ENCODE data around the genes TMEM52 and SKI.

DNA sequence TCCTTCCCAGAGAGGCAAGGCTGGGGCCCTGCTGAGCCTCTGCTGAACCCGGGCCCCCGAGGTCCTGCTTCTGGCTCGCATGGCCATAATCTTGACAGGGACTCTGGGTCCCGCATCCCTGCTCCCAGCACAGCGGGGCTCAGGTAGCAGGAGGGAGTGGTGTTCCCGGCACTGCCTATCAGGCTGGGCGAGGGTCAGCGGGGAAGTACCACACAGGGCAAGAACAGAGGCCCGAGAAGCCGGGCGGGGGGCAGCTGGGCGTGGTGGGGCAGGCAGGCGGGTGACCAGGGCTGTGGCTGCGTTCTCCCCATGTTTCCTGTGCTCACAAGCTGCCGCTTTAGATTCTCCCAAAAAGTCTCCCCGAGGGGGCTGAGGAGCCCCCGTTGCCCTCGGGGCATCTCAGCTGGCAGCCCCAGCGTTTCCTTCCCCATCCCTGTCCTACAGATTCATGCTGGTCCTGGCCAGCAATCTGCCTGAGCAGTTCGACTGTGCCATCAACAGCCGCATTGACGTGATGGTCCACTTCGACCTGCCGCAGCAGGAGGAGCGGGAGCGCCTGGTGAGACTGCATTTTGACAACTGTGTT, 18.3 kb downstream of the ATAD3B start:
- CAGE, long polyA plus RNA, result no peak
- RRBS, result no CpG with 5 or more reads among the region's 26 CpGs

- CAGE, long polyA plus RNA, result no peak
- RRBS, result no CpG with 5 or more reads among the region's 15 CpGs
Measured at GRCh38 chr1:1597297-1597905, 2.5 kb downstream of the FNDC10 start.

- CAGE, long polyA plus RNA, result no peak
- RRBS, result 1% methylated on average over 80 of the region's 137 CpGs
Measured at GRCh38 chr1:1615623-1616640, 632 bp downstream of the MIB2 start.

- CAGE, long polyA plus RNA, result no peak
- RRBS, result 10% methylated on average over 4 of the region's 10 CpGs
Measured at GRCh38 chr1:1629876-1630155, 2.2 kb upstream of the MMP23B start.

- CAGE, long polyA plus RNA, result no peak
- RRBS, result 12% methylated on average over 8 of the region's 45 CpGs
Measured at GRCh38 chr1:1782338-1783499, 4.4 kb upstream of the NADK start.

DNA sequence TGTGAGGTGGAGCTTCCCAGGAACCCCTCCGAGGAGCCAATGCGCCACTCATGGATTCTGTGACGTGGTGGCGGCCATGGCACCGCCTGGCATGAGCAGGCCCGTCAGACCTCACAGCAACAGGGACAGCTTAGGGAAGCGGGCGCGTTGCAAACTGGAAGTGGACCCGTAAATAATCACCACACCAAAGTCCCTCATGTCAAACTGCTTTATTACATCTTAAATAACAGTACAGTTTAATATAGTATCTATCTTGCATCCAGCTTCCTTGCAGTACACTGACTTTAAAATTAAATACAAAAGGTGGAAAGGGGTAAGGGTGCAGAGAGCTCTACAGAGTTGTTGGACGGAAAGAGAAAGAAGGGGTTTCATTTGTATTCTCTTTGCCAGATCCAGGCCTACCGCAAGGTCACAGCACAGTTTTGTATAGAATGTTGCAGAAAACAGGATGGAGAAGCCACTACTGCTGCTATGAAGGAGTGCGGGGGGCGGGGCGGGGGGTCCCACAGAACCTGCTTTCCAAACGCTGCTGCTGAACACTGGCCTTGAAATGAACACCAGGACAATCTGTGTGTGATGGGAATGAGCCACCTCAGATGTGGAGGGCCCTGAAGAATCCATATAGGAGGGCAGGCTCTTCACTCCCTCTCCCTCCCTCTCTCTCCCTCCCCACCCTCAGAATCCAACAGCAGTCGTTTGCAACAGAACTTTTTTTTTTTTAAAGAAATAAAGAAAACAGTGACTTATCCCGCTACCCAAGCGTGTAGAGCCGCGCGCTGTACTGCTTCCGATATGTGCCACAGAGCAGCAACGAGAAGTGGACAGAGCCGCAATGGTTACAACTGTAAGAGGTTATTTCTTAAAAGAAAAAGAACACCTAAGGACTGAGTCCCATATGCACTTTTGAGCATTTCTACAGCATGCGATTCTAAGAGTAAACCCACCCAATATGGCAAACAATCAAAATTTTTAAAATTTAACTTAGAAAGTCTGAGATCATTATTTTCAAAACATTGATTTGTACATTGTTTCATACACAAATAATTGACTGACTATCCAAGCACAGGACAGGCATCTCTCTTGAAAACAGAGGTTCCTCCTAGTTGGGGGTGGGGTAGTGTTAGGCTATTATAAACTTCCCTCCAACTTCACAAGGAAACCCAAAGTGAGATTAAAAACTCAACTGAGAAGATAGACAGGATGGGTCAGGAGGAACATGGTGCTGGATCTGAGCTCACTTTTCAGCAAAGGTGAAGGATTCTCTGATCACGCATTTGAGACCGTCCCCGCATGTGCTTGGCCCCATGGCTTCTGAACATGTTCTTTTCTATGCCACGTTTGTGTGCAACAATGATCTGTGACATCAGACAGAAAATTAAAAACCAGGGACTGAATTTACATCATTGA, 7.3 kb upstream of the NADK start:
- CAGE, long polyA plus RNA, result no peak
- RRBS, result no CpG with 5 or more reads among the region's 30 CpGs

GRCh38 chr1:1918521-1919359, at the start of gene TMEM52:
TMEM52 (minus strand) TSS chr1:1919279.
- CAGE, long polyA plus RNA, result no peak
- RRBS, result 6% methylated on average over 17 of the region's 75 CpGs

DNA sequence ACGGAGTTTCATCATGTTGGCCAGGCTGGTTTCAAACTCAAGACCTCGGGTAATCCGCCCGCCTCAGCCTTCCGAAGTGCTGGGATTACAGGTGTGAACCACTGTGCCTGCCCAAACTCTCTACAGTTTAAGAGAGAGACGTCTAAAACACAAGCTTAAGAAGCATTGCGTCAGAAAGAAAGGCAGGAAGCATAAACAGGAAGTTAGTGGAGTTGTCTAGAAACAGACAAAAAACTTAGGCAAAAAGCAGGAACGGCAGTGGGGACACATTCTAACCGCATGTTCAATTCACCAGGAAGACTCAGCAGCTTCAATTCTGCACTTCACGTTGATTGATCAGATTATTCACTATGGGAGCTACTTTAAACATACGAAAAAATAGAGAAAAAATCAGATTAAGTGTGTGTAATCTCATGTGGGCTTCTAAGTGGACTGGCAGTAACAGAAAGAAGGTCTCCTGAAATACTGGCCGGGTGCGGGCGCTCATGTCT, 7.4 kb downstream of the CFAP74 start:
- CAGE, long polyA plus RNA, result no peak
- RRBS, result no CpG with 5 or more reads among the region's 14 CpGs

DNA sequence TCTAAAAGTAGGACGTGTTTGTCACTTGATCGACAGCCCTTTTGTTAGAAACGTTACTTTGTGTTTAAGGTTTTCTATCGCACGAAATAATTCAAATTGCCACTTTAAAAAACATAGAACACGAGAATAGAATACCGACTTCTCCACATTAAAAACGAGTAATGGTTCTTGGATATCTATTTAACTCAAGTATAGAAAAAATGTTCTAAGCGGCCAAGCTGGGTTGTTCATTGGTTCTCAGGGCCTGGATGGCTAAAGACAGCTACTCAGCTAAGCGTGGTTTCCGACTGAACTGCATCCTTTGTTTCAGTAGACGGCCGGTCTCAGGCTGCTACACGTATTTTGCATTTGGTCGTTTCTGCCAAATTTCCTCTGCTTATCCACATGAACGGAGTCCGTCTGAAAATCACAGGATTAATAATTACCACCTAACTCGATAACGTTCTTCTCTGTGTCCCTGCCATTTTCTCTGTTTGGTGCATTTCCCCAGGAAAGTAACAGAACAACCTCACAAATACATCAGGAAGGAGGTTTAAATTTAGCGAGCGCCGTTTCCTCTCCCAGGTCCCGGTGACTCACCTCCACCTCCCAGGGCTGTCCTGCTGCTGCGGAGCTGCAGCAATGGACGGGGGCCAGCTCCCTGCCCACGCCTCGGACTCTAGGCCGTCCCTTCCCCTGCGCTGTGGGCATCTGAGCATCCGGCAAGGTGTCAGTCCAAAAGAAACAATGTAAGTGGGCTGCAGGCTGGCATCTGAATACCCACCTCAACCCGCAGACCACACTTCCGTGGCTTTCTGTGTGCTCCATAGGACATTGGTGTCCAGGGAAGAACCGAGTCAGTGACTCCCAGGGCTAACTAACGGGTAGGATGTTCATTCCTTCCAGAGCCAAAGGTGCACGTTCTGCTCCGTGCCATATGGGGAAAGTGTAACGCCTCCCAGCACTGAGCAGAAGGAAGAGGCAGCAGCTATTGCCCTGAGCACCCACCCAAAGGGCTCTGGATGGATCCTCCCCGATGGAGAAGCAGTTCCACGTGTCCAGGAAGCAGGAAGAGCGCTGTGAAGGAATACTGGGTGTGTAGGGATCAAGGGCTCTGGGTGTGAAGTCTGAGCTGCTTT, 4.2 kb upstream of the GABRD start:
- CAGE, long polyA plus RNA, result no peak
- RRBS, result no CpG with 5 or more reads among the region's 40 CpGs

- CAGE, long polyA plus RNA, result no peak
- RRBS, result 3% methylated on average over 2 of the region's 54 CpGs
Measured at GRCh38 chr1:2049875-2050315, 316 bp upstream of the PRKCZ start.

DNA sequence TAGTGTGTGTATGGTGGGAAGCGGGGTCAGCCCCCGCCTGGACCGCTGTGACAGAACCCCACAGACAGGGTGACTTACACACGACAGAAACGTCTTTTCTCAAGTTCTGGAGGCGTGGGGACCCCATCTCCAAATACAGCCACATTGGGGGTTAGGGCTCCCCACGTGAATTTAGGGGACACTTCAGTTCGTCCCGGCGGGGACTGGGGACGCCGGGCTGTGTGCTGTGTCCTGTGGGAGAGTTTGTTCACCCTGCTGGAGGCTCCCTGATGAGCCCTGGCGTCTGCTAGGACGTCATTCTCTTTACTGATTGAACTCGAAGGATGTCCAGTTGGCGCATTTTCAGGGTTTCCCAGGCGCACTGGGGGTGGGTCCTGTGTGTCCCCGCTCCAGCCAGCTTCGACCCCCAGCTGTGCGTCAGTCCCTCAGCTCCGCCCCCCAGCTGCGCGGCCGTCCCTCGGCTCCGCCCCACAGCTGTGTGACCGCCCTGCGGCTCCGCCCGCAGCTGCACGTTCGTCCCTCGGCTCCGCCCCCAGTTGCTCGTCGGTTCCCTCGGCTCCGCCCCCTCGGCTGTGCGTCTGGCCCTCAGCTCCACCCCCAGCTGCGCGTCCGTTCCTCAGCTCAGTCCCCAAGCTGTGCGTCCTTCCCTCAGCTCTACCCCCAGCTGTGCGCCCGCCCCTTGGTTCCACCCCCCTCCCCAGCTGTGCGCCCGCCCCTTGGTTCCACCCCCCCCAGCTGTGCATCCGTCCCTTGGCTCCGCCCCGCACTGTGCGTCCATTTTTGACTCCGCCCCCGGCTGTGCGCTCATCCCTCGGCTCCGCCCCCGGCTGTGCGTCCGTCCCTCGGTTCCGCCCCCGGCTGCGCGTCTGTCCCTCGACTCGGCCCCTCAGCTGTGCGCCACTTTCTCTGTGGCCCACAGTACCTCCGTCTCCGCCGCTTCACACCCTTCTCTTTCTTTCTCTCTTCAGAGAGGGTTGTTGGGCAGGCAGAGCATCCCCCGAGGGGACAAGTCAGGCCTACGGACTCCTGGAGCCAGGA, 61.4 kb downstream of the FAAP20 start:
- CAGE, long polyA plus RNA, result no peak
- RRBS, result no CpG with 5 or more reads among the region's 73 CpGs

DNA sequence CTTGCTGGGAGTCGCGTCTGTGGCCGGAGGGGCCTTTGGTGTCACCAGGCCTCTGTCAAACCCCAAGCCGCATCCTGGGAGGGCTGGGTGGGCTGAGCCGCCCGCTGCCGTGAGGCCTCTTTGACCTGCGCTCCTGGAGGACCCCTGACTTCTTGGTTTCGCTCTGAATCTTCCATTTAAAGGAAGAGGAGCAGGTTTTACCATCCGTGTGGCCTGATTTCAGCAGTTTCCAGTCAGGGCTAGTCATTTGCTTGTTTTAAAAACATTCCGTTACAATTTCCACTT, 60.6 kb downstream of the FAAP20 start:
- CAGE, long polyA plus RNA, result no peak
- RRBS, result no CpG with 5 or more reads among the region's 11 CpGs

DNA sequence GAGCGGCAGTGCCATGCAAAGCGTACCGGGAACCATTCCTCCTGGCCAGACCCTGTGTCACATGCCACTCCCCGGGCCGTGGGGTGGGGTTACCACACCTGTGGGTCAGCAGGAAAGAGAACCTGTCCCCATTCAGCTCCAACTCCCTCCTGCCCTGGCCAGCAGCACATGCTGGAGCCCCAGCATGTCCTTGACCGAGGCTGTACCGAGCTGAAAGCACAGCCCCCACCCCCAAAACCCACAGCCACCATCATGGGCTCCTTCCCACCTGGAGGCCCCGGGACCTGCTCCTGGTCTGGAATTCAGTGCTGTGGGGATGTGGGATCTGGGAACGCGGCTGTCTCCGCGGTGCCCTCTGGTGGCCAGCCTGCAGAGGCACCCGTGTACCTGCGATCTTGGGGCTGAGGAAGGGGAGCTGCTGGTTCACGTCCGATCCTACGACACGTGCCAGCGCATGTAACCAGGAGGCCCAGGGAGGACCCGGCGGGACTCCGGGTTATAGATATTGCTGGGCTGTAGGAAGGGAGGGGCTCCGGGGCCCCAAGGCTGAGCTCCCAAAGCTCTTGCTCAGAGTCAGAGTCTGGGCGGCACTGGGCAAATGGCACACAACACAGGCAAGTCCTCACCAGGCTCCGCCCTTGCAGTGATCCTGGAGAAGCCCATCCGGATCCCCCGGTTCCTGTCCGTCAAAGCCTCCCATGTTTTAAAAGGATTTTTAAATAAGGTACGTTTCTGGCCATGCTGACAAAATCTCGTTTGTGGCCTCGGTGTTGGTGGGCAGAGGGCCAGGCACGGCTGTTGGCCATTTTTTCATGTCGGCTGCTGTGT, 20.2 kb downstream of the FAAP20 start:
- CAGE, long polyA plus RNA, result no peak
- RRBS, result 10% methylated on average over 2 of the region's 33 CpGs

- CAGE, long polyA plus RNA, result no peak
- RRBS, result 1% methylated on average over 112 of the region's 199 CpGs
Measured at GRCh38 chr1:2227765-2228714, at the start of gene SKI. SKI (plus strand) TSS chr1:2228319.

- CAGE, long polyA plus RNA, result no peak
- RRBS, result no CpG with 5 or more reads among the region's 6 CpGs
Measured at GRCh38 chr1:2265386-2265833, 37.3 kb downstream of the SKI start.

GRCh38 chr1:2274113-2275011, 46.2 kb downstream of the SKI start:
- CAGE, long polyA plus RNA, result no peak
- RRBS, result no CpG with 5 or more reads among the region's 28 CpGs

- CAGE, long polyA plus RNA, result no peak
- RRBS, result no CpG with 5 or more reads among the region's 29 CpGs
Measured at GRCh38 chr1:2278778-2279700, 50.9 kb downstream of the SKI start.

- CAGE, long polyA plus RNA, result no peak
- RRBS, result no CpG with 5 or more reads among the region's 10 CpGs
Measured at GRCh38 chr1:2288299-2288783, 60.2 kb downstream of the SKI start.

DNA sequence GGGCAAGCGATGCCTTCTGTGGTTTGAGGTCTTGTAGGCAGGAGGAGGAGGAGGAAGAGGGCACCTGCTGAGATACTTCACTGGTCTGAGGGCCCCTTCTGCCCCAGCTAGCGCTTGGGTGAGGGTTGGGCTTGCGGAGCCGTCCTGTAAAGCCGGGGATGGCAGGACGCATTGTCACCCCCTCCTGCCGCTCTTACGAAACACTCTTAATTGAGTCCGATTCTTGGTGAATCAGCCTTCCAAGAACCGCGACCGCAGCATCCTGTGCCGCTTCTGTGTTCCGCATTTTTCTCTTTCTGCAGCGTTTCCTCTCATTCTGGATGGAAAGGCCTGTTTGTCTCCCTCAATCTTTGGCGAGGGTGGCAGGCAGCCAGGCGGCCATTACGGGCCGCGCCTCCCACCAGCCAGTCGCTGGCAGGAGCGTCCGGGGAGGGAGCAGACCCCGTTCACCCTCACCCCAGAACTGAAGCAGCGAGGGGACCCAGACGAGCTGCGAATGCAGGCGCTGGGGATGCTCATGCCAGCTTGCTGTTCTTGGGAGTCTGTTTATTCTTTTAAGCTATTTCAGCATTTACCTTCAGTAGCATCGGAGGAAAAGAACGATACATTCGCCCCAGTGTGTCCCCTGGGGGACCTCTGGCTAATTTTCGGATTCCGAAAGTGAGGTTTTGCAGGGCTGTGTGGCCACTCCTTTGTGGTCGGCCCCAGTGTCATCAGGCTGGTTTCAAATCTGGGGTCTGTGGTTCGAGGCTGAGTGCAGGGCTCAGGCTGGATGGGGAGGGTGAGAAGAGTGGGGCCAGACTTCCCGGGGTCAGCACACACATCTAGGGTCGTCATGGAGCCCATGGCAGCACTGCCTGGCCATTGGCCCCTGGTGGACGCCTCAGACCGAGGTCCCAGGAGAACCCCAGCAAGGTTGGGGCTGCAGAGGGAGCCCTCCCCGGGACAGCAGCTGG, 62.8 kb downstream of the SKI start:
- CAGE, long polyA plus RNA, result no peak
- RRBS, result no CpG with 5 or more reads among the region's 40 CpGs

DNA sequence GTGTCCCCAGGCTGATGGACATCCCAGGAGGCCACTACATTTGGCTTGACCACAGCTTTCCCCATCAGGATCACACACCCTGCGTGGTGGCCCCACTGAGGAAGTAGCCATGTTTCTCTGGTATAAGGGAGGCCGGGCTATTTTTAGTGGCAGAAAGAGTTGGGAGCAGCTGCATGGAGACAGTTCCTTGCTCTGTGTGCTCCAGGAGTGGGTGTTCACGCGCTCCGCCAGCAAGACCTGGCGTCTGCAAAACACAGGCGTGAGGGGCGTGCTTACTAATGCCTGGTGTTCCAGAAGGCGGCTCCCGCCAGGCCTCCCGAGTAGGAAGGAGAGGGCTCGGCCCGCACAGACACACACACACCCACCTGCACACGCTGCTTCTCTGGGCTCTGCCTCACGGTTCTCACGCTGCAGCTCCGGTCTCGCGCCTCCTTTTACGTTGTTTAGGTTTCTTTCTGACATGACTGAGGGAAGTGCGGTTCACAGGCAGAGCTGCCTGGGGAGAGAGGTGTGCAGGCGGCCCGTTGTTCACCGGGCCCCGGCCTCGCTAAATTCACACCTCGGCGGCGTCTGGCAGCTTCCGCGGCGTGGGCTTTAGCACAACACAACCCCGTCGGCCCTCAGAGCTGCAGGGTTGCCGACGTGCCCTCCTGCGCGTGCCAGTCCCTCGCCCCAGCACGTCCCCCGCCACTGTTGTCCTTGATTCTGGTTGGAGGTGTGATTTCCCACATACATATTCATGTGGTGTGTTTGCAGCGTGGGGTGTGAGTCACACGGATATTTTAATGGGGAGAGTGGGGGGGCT, 76.9 kb downstream of the SKI start:
- CAGE, long polyA plus RNA, result no peak
- RRBS, result no CpG with 5 or more reads among the region's 43 CpGs